ENCODE measurements around the genes VPS36 and TDRD3.

GRCh38 chr13:51378058-51378513, 38.6 kb downstream of the SERPINE3 start:
- PRO-cap, 2 experiments: no peak in any of the 2 experiments
- RAMPAGE, long total RNA, 5 experiments: no peak in any of the 5 experiments

- PRO-cap, 2 experiments: no peak in any of the 2 experiments
- RAMPAGE, long total RNA, 5 experiments: no peak in any of the 5 experiments
Observed at GRCh38 chr13:51431890-51432573, 20.8 kb downstream of the INTS6 start.

DNA sequence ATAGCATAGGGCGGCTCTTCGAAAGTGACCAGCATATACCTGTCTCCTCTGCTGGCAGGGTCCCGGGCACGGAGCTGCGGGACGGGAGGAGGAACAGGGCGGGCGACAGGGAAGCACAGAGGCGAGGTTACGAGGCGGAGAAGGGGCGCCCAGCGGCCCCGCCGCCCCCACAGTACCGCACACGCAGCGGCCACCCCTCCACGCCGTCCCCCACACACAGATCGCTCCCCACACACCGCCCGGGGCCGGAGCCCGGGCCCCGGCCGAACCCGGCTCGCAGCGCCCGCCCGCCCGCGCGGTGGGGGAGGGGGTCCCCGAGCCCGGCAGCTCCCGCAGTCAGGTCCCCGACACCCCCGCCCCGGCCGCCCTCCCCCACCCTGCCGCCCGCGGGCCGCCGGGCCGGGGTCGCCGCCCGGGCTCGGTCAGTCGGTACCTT, 836 bp downstream of the INTS6 start:
- PRO-cap, 2 experiments: peak in 1 of 2 experiments; most common plus-strand start position 233 of the sequence (in 1); most common minus-strand start position 300 of the sequence (in 1)
- RAMPAGE, long total RNA, 5 experiments: start-site peak on the minus strand in 4 of 5 experiments, centred at positions 132 to 255 of the sequence, 7 to 85 reads per replicate

DNA sequence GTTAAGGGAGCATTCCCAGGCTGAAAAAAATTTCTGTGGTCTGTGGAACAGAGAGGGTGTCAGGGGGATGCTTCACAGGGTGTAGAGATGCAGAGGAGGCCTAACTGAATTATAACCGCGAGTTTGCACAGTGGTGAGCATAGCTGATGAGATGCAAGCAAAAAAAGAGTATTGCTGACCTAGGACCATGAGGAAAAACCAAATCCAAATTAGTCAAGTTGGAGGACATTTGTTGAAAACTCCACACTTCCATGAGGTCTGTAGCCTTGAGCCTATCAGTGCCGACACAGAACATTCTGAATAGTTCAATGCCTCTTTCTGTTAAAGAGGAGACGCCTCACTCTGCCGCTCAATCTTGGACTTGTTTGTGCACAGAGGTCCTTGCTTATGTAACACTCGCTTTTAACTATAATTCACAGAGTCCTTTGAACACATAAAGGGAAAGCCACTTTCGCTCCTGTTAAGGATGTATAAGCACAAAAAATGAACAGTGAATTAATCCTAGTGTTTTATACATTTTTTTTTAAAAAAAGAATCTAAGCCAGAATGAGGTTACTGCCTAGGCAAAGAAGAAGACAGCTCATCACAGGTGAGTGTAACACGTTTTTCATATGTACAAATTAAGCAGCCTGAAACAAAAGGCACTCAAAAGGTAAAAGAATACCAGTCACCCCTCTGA, 25.8 kb upstream of the INTS6 start:
- PRO-cap, 2 experiments: no peak in any of the 2 experiments
- RAMPAGE, long total RNA, 5 experiments: no peak in any of the 5 experiments

GRCh38 chr13:51539804-51540240, 44.4 kb upstream of the WDFY2 start:
- PRO-cap, 2 experiments: peak in 1 of 2 experiments; most common plus-strand start chr13:51540161 (in 1)
- RAMPAGE, long total RNA, 5 experiments: no peak in any of the 5 experiments

GRCh38 chr13:51643181-51643756, 59.0 kb downstream of the WDFY2 start:
- PRO-cap, 2 experiments: no peak in any of the 2 experiments
- RAMPAGE, long total RNA, 5 experiments: no peak in any of the 5 experiments

GRCh38 chr13:51822168-51822513, 18.2 kb upstream of the DHRS12 start:
- PRO-cap, 2 experiments: no peak in any of the 2 experiments
- RAMPAGE, long total RNA, 5 experiments: no peak in any of the 5 experiments

GRCh38 chr13:51955030-51955603, 56.1 kb downstream of the ATP7B start:
- PRO-cap, 2 experiments: no peak in any of the 2 experiments
- RAMPAGE, long total RNA, 5 experiments: no peak in any of the 5 experiments

DNA sequence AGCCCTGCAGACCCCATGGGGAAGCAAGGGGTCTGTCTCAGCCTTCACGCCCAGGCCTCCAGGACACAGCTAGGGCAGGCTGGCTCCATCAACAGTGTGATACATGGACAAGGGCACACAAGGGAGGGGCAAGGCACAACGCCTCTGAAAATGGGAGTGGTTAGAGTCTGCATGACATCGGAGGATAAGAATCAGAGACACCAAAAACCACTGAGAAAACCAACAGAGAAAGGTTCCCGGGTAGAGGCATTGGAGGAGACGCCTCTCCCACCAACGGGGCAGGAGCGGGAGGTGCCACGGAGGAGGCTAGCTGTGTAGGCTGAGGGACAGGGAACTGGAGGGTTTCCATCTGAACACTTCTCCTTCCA, 55.0 kb downstream of the ATP7B start:
- PRO-cap, 2 experiments: no peak in any of the 2 experiments
- RAMPAGE, long total RNA, 5 experiments: no peak in any of the 5 experiments

DNA sequence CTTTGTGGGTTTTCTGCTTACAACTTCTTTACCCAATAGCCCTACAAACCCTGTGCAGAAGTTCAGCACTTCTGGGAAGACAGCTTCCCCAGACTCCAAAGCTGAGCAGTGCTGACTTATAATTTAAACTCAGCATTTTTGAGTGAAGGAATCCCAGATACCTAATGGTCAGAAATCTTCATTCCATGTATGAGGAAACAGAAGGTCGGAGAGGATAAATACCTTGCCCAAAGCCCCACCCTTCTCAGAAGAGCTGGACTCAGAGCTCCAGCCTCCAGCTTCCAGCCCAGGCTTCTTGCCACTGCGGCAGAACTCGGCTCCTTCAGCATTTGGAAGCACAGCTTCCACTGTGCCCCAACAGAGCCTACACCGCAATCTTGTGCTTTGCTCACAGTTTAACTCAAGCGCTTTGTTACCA, 49.2 kb downstream of the ATP7B start:
- PRO-cap, 2 experiments: no peak in any of the 2 experiments
- RAMPAGE, long total RNA, 5 experiments: no peak in any of the 5 experiments

DNA sequence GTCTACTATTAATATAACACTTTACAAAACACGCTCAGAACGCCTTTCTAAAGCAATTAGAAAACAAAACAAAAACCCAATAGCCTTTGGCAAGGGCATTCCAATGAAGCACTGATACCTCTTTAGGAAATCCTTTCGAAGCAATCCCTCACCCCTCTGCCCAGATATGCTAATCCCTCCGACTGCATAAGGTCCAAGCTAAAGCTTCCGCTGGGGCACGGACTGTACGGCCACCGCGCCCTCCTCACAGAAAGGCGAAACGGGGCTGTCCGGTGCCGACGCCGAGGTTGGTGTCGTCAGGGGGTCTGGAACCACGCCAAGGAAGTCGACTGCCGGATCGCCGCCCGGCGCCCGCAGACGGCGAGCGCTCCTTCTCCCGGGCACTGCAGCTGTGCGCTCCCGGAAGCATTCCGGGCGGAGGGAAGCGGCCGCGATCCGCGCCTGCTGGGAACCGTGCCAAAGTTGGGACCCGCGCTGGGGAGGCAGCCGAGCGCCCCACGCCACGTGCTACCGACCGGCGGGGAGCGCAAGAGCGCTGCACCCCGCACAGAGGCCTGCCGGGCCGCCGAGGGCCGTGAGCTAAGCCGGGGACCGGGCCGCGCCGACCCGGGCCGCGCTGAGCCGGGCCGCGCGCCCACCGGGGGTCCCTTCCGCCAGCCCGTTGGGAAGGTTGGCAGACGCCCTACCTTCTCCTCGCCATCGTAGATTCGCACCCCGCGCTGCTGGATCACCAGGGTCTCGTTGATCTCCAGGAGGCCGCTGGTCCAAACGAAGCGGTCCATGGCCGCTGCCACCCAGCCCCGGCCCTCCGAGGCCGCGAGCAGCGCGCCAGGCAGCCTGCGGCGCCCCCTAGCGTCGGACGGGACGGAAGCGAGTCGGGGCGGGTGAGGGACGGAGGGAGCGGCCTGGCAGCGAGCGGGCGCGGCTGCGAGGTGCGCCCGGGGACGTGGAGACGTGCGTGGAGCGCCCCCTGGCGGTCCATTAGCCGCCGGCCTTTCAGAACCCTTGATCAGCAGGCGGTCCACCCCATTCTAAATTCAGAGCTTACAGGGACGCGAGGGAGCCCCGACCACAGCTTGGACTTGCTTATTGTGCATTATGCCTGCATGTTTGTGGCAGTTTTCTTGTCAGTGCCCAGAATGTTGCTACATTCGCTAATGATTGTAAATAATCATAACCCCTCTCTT, at the start of gene VPS36:
Gene VPS36, minus strand, starts transcription at position 822 of the 1,187 bp plus-strand sequence.
- PRO-cap, 2 experiments: peak in 2 of 2 experiments; most common plus-strand start position 323 of the sequence (in 2); most common minus-strand start position 393 of the sequence (in 2)
- RAMPAGE, long total RNA, 5 experiments: start-site peak on the minus strand in 5 of 5 experiments, centred at positions 802 to 824 of the sequence, 275 to 824 reads per replicate

GRCh38 chr13:52809469-52809894, 39.0 kb downstream of the PCDH8 start:
- PRO-cap, 2 experiments: no peak in any of the 2 experiments
- RAMPAGE, long total RNA, 5 experiments: no peak in any of the 5 experiments

- PRO-cap, 2 experiments: no peak in any of the 2 experiments
- RAMPAGE, long total RNA, 5 experiments: start-site peak on the plus strand in 1 of 5 experiments, at chr13:54572231-54572235 at its widest, 48 reads per replicate
Observed at GRCh38 chr13:54571964-54572749, 1543.5 kb downstream of the OLFM4 start.

GRCh38 chr13:55039462-55039968, 2010.9 kb downstream of the OLFM4 start:
- PRO-cap, 2 experiments: no peak in any of the 2 experiments
- RAMPAGE, long total RNA, 5 experiments: no peak in any of the 5 experiments

- PRO-cap, 2 experiments: no peak in any of the 2 experiments
- RAMPAGE, long total RNA, 5 experiments: no peak in any of the 5 experiments
Observed at GRCh38 chr13:57286349-57286886, 119.4 kb downstream of the PRR20E start.

DNA sequence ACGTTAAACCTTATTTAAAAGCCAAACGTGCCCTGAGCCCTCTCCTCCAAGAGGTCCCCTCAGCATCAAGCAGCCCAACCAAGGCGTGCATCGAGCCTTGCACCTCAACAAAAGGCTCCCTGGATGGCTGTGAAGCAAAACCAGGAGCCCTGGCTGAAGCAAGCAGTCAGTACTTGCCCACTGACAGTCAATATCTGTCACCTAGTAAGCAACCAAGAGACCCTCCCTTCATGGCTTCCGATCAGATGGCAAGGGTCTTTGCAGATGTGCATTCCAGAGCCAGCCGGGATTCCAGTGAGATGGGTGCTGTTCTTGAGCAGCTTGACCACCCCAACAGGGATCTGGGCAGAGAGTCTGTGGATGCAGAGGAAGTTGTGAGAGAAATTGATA, 93.3 kb downstream of the PCDH17 start:
- PRO-cap, 2 experiments: no peak in any of the 2 experiments
- RAMPAGE, long total RNA, 5 experiments: no peak in any of the 5 experiments

DNA sequence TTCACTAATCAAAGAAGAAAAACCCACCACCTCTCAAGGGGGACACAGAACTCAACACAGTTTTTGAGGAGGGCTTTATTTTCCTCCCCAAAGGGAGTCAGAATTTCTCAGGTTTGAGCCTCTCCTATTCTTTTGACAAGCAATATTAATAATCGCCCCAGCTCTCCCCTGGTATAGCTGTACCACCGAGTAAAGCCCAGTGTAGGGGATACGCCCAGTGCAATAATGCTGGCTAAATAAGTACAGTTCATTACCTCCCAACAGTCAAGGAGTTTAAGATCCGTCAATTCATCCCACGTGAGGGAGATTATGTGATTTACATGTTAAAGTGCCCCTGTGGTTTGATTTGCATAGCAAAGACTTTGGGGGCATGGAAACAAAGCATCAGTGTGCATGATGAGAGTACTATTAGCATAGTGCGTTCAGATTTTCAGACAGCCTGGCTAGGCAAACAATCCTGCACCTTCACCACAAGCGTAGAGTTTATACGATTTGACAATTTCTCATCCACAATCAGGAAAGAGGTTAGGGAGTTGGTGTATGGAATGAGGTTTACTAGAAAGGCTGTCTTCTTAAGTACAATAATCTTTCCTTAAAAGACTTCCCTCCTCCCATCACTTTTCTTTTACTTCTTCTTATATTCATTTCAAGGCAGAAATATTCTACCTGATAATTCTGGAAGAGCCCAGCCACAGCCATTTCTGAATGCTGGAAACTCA, 754.0 kb downstream of the DIAPH3 start:
- PRO-cap, 2 experiments: no peak in any of the 2 experiments
- RAMPAGE, long total RNA, 5 experiments: no peak in any of the 5 experiments

GRCh38 chr13:60165886-60166085, 2.1 kb upstream of the DIAPH3 start:
- PRO-cap, 2 experiments: no peak in any of the 2 experiments
- RAMPAGE, long total RNA, 5 experiments: no peak in any of the 5 experiments

GRCh38 chr13:60396741-60397674, at the start of gene TDRD3:
Gene TDRD3, plus strand, starts transcription at chr13:60397220.
- PRO-cap, 2 experiments: peak in 2 of 2 experiments; most common plus-strand start chr13:60396970 (in 1); most common minus-strand start chr13:60396914 (in 2)
- RAMPAGE, long total RNA, 5 experiments: start-site peak on the plus strand in 2 of 5 experiments, at chr13:60396961-60397391 at its widest, 47 to 128 reads per replicate

DNA sequence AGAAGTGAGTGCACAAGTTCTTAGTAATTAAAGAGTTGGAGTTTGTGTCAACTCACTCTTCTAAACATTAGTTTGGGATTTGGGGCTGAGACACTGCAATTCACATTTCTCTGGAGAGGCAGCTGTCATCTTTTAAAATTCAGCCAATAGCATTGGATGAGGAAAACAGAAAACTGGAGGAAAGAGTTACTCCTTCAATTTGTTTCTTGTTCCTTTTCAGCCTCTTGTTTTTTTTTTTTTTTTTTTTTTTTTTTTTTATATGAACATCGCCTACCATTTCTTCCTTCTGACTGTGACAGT, 881.7 kb upstream of the ENSG00000237378 start:
- PRO-cap, 2 experiments: peak in 2 of 2 experiments; most common minus-strand start position 239 of the sequence (in 2)
- RAMPAGE, long total RNA, 5 experiments: no peak in any of the 5 experiments